A549 (cell line): ENCODE measurements around a stretch of chr4.

- PRO-cap, result no peak
CAGE:
- cytosol, long polyA plus RNA, result no peak
- long polyA plus RNA, result no peak
- nucleus, long polyA plus RNA, result no peak
Measured at GRCh38 chr4:167897123-167897561, 195.2 kb upstream of the ANXA10 start.

DNA sequence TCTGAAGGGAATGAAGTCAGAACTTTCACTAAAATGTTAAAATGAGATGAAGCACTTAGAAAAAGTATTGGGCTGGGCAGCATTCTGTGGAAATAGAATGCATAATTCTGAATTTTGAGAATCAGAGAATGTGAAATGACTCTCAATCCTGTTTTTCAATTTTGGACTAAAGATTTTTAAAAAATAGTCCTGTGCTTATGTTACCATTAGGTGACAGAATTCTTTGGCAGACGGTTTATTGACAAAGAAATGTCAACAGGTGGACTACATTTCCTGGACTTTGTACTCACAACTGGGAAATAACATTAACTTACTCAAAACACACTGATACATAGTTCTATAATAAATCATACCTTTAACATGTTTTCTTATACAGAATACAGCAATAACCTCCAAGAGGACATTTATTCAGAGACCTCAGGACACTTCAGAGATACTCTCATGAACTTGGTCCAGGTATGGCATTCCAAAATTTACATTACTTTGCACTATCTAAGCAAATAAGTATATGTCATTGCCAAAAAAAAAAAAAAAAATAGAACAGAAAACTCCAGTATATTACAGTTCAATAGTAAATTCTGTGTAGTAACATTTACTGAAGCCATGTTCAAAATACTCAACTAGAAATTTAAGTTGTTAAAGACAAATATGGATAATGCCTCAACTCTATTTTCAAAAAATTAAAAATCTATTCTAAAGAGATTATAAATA lies 72.7 kb downstream of the ANXA10 start:
- PRO-cap, result no peak
CAGE:
- cytosol, long polyA plus RNA, result no peak
- long polyA plus RNA, result no peak
- nucleus, long polyA plus RNA, result no peak

DNA sequence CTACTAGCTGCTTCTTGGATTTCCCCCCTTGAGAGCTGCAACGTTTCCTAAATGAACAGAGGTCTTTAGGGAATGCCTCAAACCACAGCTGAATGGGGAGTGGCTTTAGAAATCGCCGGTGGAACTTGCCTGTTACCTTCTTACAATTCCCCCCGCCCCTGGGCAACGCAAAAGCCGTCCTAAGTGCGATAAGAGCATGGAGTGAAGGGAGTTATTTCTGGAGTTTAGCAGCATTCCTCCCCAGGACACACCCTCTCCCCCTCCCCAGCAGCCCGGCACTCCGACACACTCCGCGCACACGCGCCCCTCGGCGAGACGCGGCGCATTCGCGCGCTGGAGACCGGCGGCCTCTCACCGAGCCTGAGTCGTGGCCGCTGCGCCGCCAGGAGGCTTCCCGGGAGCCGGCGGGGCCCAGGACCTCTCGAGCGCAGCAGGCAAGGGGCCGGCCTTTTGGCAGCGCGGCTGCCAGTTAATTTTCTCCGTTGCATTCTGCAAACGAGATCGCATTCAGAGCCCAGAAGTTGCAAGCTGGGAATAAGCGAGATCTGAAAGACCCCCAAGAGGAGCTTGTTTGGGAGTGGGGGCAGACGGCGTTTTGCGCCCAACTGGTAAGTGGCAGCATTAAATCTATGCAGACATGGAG lies 134.6 kb downstream of the PALLD start:
- PRO-cap, result no peak
CAGE:
- cytosol, long polyA plus RNA, result start-site peak on the plus strand centred at position 259 of the sequence, 248 bp wide, 182 and 979 reads in 2 replicates
- long polyA plus RNA, result no peak
- nucleus, long polyA plus RNA, result start-site peak on the plus strand centred at position 261 of the sequence, 251 bp wide, 329 and 3,295 reads in 2 replicates

DNA sequence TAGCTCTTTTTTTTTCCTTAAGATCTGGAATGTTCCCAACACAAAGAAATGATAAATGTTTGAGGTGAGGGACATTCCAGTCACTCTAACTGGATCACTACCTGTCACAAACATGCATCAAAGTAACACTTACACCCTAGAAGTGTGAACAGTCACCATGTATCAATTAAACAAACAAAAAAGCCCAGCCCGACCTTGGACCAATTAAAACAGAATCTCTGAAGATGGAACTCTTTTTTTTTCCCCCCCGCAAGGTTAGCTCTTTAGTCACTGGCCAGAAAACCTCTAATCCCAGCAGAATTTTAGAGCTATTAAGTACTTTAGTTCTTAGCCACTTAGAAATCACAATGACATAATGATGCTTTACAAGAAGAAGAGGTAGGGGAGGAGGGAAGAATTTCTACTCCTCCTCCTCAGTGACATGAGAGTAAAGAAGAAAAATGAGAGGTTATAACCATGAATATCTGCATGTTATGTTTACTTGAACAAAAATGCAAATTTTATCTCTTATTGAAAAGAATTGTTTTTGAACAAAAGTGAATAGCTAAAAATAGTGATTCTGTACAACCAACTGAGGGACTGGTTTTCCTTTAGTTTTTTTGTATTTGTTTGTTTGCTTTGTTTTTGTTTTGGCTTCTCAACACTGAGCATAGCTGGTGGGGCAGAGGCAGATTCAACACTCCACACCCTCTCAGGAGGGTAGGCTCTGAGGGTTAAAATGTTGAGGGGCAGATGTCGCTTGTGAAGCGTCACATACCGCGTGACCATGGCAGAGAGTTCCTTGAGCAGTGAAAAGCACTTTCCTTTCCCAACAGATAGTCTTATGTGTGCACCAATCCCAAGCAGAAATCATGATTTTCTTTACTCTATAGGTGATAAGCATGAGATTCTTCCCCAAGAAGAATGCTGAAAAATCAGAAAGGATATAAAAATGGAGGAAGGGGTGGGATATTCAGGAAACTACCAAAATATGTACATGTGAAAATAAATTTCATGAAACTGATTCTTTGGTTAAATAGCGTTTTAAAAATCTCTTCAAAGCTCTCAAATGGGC lies 154.8 kb downstream of the PALLD start:
- PRO-cap, result no peak
CAGE:
- cytosol, long polyA plus RNA, result no peak
- long polyA plus RNA, result no peak
- nucleus, long polyA plus RNA, result no peak

DNA sequence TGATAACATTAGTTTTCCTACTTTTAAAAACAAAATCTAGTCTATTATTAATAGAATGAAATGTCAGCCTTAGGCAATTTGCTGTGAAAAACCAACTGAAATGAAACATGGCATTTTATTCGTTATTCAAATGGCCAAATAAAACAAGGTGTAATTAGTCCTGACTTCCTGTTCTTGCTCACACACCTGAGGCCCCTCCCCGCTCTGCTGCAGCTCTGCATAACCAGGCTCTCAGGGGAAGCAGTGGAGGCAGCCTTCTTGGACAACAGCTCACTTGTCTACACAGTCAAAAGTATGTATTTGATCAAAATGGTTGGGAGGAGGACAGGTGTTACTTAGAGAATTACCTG lies 157.6 kb downstream of the PALLD start:
- PRO-cap, result no peak
CAGE:
- cytosol, long polyA plus RNA, result no peak
- long polyA plus RNA, result no peak
- nucleus, long polyA plus RNA, result no peak

DNA sequence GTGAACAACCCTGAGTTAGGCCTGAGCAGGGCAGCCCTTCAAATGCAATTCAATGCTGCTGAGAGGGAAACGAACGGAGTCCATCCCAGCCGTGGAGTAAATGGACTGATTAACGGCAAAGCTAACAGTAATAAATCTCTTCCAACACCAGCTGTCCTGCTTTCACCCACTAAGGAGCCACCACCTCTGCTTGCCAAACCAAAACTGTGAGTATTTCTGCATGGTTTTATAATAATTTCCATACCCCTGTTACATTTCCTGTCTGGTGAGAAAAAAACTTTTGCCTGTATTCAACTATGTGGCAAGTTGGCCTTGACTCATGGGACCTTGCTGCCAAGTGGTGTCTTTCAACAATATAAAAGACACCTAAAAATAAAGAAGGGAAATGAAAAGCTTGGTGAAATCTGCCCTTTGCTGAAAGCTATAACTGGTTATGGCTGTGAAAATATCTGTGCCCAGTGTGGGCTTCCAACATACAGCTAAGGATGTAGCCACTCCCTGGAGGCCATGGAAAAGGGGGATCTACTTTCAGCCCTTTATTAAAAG lies 214.9 kb downstream of the PALLD start:
- PRO-cap, result no peak
CAGE:
- cytosol, long polyA plus RNA, result no peak
- long polyA plus RNA, result no peak
- nucleus, long polyA plus RNA, result no peak

- PRO-cap, result no peak
CAGE:
- cytosol, long polyA plus RNA, result no peak
- long polyA plus RNA, result no peak
- nucleus, long polyA plus RNA, result no peak
Measured at GRCh38 chr4:168764849-168765455, 245.1 kb downstream of the CBR4 start.

DNA sequence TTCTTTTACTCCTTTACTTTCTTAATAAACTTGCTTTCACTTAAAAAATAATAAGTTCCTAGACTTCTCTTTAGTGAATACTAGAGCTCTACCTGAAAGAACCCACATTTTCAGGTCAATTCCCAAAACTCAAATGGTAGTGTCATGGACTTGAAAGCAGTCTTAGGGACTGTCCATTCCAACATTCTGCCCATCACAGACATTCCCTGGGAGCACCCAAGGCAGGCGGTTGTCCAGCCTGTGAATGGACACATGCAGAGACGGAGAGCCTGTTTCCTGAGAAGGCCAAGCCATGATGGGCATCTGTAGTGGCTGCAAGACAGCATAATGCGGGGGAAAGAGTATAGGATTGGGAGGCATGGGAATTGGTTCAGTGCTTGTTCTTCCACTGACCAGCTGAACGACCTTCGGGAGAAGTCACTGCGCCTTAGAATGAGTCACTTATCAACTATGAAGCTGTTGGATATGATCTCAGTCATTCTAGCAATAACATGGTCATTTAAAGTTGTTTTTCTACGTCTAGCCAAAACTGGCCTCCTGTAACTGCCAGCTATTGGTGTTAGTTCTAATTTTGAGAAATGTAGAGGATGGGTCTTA lies 243.7 kb downstream of the CBR4 start:
- PRO-cap, result no peak
CAGE:
- cytosol, long polyA plus RNA, result no peak
- long polyA plus RNA, result no peak
- nucleus, long polyA plus RNA, result no peak

- PRO-cap, result no peak
CAGE:
- cytosol, long polyA plus RNA, result no peak
- long polyA plus RNA, result no peak
- nucleus, long polyA plus RNA, result no peak
Measured at GRCh38 chr4:168841175-168841729, 168.8 kb downstream of the CBR4 start.

GRCh38 chr4:169062509-169063070 lies 52.5 kb upstream of the CBR4 start:
- PRO-cap, result no peak
CAGE:
- cytosol, long polyA plus RNA, result no peak
- long polyA plus RNA, result no peak
- nucleus, long polyA plus RNA, result no peak

GRCh38 chr4:169251362-169251929 lies 19.3 kb downstream of the SH3RF1 start:
- PRO-cap, result no peak
CAGE:
- cytosol, long polyA plus RNA, result no peak
- long polyA plus RNA, result no peak
- nucleus, long polyA plus RNA, result no peak

DNA sequence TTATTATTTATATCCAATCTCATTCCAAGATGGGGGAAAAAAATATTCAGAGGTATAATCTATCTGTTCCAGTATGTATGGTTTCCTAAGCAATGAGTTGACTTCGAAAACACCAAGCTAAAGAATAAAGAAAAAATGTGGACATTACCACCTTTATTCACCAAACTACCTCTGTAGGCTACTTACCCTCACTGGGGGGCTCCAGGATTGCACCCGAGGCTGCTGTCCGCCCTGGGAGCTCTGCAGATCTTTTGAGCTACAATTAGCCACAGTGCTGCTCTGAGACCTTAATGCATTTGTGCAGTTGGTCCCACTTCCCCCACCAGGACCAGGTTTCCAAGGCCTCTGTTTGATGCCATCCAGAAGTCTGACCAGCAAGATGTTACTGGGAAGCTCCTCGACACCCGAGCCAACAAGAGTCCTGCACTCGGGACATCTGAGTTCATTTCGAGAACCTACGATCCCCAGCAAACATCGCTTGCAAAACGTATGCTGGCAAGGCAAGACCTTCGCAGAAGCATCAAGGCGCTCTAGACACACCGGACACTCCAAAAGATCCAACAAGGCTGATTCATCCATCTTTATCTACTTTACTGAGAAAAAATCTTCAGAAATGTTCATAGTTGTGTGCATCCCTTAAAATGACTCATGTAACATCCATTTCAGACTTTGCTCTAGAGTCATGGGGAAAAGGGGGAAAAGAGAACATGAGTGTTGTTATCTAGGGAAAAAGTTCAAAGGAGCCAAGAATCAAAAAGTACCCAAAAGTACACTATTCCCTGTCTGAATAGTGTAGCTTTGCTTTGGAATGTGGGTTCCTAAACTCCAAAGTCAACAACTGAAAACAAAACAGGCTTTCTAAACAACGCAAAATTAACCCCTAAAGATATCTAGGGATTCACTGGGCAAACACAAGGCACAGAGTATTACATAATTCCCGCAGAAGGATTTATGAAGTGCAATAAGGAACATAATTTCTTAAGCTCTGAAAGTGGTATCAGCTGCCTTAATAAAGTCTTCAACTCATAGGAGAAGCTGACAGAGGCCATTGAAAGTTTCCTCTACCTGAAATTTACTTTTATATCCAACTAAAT lies 1.8 kb downstream of the SH3RF1 start:
- PRO-cap, result unidirectional peak, plus-strand start at position 441 of the sequence
CAGE:
- cytosol, long polyA plus RNA, result no peak
- long polyA plus RNA, result no peak
- nucleus, long polyA plus RNA, result no peak

DNA sequence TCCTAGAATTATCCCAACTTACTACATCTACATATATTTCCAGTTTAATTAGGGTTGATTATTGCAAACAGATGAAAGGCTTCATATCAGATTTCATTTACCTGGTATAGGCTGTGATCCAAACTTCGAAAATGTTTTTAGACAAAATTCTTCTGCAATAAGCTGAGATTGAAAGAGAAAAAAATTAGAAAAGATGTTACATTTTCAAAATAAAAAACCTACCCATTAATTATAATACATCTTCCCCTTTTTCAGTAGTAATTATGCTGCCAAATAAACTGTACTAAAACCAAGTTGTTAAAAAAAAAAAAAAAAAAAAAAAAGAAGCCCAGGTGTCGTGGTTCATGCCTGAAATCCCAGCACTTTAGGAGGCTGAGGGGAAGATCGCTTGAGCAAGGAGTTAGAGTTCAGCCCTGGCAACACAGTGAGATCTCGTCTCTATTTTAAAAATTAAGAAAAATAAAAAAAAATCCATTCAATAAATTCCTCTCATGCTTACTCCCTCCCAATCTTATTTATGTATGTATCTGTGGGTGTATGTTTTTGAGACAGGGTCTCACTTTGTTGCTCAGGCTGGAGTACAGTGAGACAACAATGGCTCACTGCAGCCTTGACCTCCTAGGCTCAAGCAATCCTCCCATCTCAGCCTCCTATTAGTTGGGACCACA lies 31.5 kb downstream of the NEK1 start:
- PRO-cap, result no peak
CAGE:
- cytosol, long polyA plus RNA, result no peak
- long polyA plus RNA, result no peak
- nucleus, long polyA plus RNA, result no peak

DNA sequence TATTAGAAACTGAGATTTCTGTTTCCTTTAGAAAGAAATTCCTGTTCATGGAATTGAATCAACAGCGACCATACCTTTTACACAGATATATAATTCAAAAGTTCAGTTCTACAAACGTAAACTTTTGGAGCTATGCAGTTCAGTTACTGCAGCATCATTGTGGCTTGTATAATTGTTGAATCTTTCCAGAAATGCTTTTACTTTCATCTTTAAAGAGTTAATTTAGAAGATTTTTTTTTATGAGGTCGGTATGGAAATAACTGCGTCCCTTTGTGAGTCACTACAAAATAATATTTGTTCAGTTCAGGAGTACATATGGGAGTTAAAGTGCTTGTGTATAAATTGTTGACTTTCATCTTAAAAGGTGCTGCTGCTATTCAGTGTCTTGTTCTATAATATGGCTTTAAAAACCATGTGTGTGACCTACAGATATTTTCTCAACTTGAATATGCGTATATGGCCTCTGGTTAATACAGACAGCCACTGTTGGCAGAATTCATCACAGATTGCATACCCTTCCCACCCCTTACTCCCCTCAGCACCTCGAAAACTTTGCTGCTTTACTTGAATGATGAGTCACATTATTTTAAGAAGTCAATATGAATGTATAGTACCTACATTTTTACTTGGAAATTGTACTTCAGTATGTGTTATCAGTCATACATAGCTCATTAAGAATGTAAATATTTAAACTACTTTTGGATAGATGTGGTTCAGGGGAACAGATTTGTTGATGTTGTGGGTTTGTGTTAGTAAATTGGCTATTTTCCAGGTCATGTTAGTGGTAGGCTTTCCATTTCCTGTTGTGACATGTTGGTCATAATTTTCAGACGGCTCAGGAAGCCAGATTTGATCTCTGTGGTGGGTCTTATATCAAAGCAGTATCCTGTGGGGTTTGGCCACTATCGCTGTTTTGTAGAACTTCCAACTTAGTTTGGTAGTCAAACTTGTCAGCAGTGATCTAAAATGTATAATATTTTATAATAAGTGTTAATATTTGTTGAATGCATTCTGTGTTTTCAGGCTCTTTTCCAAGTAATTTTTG lies 1.5 kb downstream of the CLCN3 start:
- PRO-cap, result no peak
CAGE:
- cytosol, long polyA plus RNA, result no peak
- long polyA plus RNA, result no peak
- nucleus, long polyA plus RNA, result no peak

- PRO-cap, result no peak
CAGE:
- cytosol, long polyA plus RNA, result no peak
- long polyA plus RNA, result no peak
- nucleus, long polyA plus RNA, result no peak
Measured at GRCh38 chr4:169650347-169651060, 30.1 kb downstream of the CLCN3 start.

GRCh38 chr4:169668091-169668727 lies 47.8 kb downstream of the CLCN3 start:
- PRO-cap, result no peak
CAGE:
- cytosol, long polyA plus RNA, result no peak
- long polyA plus RNA, result no peak
- nucleus, long polyA plus RNA, result no peak

DNA sequence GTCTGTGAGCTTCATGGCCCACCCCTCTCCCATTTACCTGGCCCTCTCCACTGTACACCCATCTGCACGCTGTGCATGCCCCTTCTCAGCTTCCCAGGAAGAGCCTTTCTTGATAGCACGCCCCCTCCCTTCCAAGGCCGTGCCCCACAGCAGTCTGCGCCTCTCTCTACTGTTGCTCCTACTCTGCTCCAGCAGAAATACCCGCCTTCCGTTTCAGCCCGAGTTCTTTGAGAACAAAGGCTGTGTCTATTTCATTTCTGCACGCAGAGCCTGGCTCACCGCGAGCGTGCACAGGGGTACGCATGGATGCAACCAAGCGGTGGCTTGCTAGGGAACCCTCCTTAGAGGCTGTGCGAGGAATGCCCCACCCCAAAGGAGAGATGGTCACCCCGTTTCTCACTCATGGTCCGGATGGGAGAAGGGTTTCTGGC lies 517 bp downstream of the AADAT start:
- PRO-cap, result no peak
CAGE:
- cytosol, long polyA plus RNA, result no peak
- long polyA plus RNA, result no peak
- nucleus, long polyA plus RNA, result no peak

DNA sequence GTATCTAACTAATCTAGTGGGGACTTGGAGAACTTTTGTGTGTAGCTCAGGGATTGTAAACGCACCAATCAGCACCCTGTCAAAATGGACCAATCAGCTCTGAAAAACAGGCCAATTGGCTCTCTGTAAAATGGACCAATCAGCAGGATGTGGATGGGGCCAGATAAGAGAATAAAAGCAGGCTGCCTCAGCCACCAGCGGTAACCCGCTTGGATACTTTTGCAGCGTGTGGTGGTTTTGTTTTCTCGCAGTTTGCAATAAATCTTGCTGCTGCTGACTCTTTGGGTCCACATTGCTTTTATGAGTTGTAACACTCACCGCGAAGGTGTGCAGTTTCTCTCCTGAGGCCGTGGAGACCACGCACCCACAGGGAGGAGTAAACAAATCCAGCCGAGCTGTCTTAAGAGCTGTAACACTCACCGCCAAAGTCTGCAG lies 2.2 kb upstream of the AADAT start:
- PRO-cap, result no peak
CAGE:
- cytosol, long polyA plus RNA, result no peak
- long polyA plus RNA, result no peak
- nucleus, long polyA plus RNA, result no peak

GRCh38 chr4:170226052-170226467 lies 136.3 kb upstream of the AADAT start:
- PRO-cap, result no peak
CAGE:
- cytosol, long polyA plus RNA, result no peak
- long polyA plus RNA, result no peak
- nucleus, long polyA plus RNA, result no peak

GRCh38 chr4:171298848-171299300 lies 514.3 kb upstream of the GALNTL6 start:
- PRO-cap, result no peak
CAGE:
- cytosol, long polyA plus RNA, result no peak
- long polyA plus RNA, result no peak
- nucleus, long polyA plus RNA, result no peak